Measurements from ENCODE around the genes NRG3, GPR15LG, LDB3 and MINPP1.

DNA sequence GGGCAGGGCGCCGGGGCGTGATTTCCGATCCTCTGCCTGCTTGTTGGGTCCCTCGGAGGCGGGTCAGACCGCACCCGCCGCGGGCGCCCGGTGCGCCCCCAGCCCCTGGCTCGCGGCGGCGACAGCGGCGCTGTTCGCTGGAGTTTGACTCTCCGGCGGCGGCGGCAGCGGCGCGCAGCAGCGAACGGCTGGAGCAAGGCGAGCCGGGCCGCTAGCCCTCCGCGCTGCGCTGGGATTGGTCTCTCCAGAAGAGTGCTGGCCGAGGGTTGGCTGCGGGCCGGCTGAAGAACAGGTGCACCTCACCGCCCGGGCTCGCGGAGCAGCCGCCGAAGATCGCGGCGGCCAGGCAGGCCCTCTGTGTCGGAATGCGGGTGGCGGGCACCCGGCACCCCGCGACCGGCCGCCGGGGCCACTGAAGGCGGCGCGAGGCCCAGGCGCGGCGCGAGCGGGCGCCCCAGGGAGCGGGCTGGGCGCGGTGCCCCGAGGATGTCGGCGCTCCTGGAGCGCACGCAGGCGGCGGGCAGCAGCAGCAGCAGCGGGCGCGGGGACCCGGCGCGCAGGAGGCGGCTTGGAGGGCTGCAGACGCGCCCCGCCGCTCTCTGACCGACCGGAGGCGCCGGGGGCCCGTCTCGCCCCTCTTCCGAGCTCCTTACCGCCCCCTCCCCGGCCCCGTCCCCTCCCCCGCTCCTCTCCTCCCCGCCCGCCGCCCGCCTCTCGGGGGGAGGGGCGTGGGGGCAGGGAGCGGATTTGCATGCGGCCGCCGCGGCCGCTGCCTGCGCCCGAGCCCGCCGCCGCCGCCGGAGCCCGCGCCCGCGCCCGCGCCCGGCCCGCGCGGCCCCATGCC, at the start of gene NRG3:
Gene NRG3 (plus strand): TSS at position 744 of the 844 bp plus-strand sequence.
- PRO-cap: no peak

GRCh38 chr10:83272586-83273038, 866.7 kb upstream of the GHITM start:
- PRO-cap: no peak

DNA sequence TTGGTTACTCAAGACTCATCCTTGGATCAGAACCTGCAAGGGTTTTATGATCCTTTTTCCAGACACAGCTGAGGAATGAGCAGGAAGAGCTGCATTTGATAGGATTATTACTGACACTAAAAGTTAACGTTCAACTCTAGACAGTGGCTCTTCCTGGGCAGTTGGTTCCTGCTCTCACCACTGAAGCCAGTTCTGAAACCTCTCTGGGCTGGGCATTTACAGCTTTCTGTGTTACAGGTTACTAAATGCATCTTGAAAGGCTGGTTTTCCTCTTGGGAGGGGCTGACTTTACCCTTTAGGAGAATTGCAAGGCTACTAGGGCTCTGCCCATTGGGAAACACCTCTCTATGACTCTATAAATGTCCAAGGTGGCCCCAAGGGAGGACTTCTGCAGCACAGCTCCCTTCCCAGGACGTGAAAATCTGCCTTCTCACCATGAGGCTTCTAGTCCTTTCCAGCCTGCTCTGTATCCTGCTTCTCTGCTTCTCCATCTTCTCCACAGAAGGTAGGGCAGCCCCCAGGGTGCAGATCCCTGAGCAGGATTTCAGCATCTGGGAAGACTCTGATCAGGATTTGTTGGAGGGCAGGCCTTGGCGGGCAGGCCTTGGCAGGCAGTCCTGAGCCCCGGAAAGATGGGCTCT, at the start of gene GPR15LG:
Gene GPR15LG (plus strand): TSS at position 385 of the 641 bp plus-strand sequence.
- PRO-cap: no peak

DNA sequence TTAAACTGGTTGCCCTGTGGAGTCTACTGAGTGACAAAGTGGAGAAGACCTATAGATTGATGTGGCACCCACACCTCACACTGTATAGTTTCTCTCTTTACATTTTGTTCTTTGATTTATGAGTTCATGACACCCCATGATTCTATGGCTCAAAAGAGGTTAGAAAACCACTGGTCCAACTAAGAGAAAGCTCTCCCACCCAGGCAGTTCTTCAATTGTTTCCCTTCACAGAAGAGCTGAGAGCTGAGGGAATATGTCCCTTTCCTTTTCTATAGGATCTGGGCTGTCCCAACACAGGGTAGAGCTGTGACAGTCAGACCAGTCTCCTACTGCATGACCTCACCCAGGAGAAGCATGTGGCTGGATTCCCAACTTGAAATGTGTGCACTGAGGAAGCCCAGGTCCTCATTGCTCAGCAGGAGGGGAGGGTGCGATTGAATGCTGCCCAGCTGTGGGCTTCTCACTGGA, 508.5 kb downstream of the CCSER2 start:
- PRO-cap: no peak

DNA sequence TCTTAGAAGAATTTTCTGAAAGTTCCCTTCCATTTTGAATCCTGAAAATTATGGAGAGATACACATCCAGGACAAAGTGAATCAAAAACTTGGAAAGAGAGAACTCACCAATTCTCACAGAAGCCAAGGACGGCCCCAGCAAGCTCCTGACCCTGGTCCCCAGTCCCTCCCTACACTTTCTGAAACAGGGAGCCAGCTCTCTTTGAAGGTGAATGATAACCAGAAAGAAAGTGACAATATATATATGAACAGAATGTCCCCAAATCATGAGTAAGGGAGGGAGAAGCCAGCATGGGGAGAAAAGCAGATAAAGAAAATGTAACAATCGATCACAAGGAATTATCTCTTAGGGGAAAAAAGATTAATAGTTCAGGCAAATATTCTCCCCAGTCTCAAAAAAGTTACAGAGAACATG, 575.2 kb downstream of the GRID1 start:
- PRO-cap: no peak

- PRO-cap: bidirectional peak, plus-strand start at chr10:86400385, minus-strand start at chr10:86400272; bidirectional peak, plus-strand start at chr10:86400931, minus-strand start at chr10:86400540
These were observed 33.5 kb upstream of the GRID1 start for GRCh38 chr10:86399734-86400836.

DNA sequence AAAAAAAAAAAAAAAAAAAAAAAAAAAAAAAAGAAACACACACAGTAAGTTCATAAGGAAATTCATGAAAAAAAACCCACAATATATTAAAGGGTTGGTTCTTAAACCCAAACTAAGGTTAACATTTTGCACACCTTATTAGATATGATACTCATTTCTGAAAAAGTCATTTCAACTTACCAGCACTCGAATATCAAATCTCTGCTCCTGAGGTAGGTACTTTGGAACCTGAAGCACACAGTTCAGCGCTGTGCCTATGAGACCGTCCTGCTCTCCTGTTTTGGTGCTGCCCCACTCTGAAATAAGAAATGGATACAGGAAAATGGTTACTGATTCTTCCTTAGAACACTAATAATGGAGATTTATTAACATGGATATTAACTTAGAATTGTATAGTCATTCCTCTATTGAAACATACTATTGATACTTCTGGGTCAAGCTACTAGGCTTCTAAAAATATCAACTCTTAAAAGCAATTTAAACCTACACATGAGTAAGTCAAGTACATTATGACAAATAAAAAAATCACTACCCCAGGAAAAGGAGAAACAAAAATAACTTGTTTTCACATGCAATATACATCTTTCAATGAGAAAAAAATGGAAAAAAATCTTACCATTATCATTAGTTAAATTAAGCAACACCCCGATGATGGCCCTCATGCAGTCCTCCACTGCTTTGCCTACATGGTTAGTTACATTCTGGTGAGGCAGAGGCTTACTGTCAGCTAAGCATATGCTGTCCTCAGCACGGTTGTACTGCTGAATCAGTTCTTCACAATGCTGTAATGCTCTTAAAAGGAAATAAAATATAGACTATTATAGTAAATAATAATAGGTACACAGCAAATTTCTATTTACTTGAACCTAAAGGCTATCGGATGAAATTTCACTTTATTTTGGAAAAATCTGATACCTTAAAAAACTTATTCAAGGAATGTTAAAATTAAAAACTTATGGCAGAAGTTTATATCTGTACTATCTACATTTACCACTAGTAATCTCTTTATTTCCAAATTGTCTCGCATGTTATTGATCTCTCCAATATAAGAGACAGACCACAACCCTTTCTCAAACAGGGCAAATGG, 68.2 kb downstream of the WAPL start:
- PRO-cap: no peak

DNA sequence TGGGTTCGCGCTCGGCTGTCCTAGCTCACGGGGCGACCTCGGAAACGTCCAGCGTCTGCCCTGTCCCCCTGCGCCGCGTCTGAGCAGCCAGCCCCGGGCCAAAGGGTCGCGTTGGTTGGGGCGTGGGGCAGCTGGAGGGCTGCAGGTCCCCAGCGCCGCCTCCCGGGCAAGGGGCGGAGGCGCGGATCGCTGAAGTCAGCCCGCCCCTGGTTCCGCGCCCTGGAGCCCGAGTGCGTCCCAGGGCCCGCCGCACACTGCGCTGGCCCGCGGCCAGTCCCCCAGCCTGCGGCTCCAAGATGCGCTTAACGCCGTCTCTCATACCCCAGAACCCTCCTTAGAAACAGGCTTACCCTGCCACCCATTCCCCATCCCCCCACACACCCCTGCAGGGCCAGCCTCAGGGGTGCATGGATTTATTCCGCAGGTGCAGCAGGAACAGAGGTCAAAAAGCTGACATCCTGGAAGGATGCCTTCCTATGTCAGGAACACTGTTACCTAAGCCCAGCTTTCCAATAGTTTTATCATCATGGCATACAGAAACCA, 22.1 kb upstream of the OPN4 start:
- PRO-cap: no peak

- PRO-cap: no peak
These were observed at the start of gene LDB3 for GRCh38 chr10:86668193-86669179. Gene LDB3, plus strand, starts transcription at chr10:86668511.

DNA sequence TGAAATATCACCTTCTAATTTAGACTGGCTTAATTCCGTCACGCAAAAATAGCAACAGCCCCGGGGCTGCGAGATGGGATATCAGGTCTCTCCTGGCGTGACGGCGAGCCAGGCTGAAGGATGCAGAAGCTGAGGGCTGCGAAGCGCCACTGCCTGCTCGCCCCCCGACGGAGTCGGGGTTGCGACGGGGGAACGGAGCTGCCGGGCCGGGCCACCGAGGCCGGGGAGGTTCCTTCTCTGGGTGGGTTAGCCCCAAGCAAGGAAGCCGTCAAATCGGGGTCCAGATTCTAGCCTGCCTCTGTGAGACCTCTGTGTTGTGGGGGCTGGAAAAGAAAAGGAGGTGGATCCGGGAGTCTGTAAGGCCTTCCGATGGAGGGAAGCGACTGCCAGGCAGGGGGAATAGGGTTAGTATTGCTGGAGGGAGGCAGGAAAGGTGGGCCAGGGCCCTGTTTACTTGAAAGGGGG, 43.7 kb downstream of the LDB3 start:
- PRO-cap: bidirectional peak, plus-strand start at position 164 of the sequence, minus-strand start outside the sequence

DNA sequence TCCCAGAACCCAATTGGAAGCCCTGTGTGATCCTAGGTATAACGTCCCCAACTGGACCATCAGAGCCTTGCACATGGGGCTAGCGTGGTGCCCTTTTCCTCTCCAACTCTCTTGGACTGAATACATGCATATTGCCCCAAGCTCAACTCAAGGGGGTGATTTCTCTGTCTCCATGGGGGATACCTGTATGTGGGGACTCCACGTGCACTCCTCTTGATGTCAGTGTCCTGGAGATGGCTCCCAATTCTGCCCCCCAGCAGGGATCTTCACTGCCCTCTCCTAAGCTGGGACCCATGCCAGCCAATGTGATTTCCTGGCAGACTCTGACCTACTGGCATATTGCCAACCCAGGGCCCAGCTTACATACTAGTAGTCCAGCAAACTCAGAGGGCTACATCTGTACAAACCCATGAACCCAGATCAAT, 26.3 kb upstream of the BMPR1A start:
- PRO-cap: no peak

- PRO-cap: no peak
These were observed 2.8 kb downstream of the BMPR1A start for GRCh38 chr10:86759024-86759770.

DNA sequence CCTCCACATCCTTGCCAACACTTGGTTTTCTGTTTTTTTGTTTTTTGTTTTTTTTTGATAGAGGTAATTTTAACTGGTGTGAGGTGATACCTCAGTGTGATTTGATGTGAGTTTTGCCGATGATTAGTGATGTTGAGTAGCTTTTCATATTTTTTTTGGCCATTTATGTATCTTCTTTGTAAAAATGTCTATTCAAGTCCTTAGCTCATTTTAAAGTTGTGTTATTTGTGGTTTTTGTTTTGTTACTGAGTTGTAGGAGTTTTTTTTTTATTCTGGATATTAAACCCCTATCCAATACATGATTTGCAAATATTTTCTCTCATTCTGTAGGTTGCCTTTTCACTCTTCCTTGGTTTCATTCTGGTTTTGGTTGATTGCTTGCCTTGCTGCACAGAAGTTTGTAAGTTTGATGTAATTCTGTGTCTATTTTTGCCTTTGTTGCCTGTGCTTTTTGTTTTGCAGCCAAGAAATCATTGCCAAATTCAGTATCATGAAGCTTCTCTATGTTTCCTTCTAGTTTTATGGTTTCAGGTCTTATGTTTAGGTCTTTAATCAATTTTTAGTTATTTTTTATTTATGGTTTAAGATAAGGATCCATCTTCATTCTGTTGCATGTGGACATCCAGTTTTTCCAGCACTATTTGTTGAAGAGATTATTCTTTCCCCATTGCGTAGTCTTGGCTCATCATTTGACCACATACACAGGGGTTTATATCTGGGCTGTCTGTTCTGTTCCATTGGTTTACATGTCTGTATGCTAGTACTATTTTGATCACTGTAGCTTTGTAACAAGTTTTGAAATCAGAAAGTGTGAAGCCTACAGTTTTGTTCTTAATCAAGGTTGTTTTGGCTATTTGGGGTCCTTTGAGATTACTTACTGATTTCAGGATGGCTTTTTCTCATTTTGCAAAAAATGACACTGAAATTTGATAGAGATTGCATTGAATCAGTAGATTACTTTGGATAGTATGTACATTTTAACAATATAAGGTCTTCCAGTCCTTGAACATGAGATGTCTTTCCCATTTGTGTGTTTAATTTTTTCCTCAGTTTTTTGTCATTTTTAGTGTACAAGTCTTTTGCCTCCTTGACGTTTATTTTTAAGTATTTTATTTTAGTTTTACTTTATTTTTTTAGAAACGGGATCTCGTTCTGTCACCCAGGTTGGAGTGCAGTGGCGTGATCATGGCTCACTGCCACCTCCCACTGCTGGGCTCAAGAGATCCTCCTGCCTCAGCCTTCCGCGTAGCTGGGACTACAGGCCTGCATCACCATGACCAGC, 26.5 kb downstream of the BMPR1A start:
- PRO-cap: no peak

DNA sequence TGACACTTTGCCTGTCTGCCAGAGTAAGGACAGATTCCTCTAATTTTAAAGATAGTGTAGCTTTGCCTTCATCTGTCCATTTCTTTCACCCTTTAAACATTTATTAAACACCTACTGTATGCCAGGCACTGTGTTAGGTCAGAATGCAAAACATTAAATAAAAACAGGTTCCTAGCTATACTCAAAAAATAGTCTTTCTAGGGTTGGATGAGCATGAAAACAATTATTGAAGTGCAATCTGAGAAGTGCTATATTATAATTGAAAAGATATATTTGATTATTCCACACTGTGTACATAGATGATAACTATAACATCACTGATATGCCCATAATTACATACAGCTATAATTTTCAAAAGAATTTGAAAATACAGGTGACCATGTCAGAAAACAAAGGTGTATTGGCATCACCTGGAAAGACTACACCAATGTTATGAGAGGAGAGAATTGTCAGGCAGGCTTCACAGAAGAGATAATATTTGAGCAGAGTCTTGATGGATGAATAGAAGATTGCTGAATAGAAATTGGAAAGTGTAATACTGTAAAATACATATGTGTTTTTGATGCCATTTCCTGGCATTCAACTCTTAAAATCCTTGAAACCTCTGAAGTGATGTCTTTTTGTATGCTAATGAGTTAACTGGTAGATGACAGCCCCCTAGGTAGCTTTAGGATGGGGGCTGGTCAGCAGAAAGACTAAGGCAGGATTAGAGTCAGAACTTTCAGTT, 84.8 kb downstream of the BMPR1A start:
- PRO-cap: no peak

DNA sequence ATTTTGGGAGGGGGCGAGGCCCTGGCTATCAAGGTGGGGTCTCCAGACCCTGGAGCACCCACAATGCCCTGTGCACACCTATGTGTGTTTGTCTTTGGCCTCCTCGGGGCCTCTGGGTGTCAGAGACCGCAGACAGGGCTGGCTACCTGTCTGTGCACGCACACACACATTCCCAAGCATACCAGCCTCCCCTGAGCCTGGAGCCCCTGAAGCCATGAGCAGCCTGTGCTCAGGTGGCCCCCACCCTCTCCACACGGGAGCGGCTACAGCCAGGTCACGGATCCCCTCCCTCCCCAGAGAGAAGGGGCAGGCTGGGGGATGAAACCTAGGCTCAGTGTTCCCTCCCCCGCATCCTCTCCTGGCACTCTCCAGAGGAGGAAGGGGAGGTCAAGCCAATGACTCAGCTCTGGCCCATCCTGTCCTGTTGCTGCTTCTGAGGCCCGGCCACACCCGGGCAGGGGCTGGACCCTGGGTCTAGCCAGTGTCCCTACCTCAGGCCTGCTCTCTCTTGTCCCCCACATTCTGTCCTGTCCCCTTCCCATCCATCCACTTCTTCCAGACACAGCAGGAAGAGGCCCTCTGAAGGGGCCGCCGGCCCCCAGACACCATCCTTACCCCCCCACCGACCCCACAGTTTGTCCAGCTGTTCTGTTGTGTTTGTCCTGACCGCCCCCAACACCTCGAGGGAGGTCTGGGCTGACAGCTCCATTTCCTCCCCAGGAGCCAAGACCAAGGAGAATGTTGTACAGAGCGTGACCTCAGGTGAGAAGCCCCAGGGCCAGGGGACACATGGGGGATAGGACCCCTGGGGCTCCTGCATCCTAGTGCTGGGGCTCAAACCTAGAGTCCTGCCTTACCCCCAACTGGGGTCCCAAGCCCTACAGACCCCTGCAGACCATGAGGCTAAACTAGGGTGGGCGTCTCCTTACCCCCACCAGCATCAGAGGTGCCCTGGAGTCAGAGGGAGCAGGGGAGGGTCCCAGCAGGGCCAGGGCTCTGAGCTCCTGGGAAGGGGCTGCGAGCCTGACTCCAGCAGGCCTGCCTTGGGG, 838 bp downstream of the SNCG start:
- PRO-cap: no peak

GRCh38 chr10:86972733-86973439, 4.6 kb downstream of the ADIRF start:
- PRO-cap: no peak

GRCh38 chr10:87504645-87504996, at the start of gene MINPP1:
Gene MINPP1, plus strand, starts transcription at chr10:87504893.
- PRO-cap: bidirectional peak, plus-strand start at chr10:87504893, minus-strand start at chr10:87504690

DNA sequence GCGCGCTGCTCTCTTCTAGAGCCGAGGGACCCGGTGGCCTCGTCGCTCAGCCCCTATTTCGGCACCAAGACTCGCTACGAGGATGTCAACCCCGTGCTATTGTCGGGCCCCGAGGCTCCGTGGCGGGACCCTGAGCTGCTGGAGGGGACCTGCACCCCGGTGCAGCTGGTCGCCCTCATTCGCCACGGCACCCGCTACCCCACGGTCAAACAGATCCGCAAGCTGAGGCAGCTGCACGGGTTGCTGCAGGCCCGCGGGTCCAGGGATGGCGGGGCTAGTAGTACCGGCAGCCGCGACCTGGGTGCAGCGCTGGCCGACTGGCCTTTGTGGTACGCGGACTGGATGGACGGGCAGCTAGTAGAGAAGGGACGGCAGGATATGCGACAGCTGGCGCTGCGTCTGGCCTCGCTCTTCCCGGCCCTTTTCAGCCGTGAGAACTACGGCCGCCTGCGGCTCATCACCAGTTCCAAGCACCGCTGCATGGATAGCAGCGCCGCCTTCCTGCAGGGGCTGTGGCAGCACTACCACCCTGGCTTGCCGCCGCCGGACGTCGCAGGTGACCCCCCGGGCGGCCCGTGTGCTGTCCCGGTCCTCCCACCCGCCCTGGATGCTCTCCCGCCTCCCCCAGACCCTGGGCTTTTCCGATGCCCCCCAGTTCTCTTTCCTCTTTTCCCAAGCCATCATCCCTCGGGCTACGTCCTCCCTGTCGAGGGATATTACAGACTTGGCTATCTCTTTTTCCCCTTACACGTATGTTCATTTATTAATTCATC, 490 bp downstream of the MINPP1 start:
- PRO-cap: unidirectional peak, minus-strand start at position 432 of the sequence

- PRO-cap: no peak
These were observed 52.9 kb downstream of the MINPP1 start for GRCh38 chr10:87557463-87558098.

GRCh38 chr10:87693995-87694515, 34.4 kb downstream of the PAPSS2 start:
- PRO-cap: no peak